Aortic smooth muscle cell (primary cell): ENCODE results near the genes CHTOP and DENND4B.

GRCh38 chr1:153488877-153489294, 28.4 kb upstream of the S100A7 start:
- RRBS: no CpG with 5 or more reads among the region's 8 CpGs

DNA sequence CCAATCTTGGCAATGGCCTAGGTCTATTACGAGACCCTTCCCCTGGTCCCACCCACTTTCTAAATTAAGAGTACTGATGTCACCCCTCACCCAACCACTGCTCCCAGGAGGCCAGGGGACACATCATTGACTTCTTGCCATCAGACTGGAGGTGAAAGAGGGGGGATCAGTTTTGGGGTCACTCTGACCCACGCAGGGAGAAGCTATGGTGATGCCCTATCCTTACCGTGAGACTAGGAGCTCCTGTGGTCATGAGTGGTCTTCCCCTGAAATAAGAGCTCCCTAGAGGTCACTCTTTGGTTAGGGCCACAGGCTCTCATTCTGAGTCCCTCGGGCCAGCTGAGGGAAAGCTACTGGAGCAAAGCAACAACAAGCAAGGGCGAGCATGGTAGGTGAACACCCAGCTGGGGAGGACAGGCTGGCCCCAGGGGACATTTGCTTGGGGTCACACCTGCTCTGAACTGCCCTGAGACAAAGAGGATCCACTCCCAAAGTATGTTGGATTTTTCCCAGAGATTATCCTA, 34.7 kb upstream of the S100A7 start:
- RRBS: no CpG with 5 or more reads among the region's 5 CpGs

DNA sequence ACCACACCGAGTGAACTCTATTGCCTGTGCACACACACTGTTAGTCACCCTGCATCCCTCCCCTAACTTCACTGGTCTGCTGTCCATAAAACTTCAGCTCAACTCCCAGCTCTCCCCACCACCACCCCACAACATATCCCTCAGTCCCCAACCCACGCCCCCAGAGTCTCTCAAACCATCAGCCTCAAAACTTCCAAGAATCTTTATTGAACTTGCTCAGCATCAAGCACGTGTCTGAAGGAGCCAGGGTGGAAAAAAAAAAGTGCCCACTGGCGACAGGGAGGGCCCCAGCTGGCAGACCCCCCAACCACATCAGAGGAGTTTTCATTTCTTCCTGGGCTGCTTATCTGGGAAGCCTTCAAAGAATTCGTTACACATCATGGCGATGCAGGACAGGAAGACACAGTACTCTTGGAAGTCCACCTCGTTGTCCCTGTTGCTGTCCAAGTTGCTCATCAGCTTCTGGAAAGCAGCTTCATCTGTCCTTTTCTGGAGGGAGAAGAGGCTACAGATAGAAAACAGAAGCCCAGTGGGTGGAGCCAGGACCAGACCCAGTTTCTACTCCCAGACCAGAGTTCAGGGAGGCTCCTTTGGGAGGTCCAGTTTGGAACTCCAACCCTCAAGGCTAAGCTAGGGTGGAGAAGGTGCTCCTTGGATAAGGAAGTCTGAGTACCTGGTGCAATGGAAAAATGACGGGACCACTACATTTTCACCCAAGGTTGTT, 2.0 kb downstream of the S100A4 start:
- RRBS: no CpG with 5 or more reads among the region's 8 CpGs

DNA sequence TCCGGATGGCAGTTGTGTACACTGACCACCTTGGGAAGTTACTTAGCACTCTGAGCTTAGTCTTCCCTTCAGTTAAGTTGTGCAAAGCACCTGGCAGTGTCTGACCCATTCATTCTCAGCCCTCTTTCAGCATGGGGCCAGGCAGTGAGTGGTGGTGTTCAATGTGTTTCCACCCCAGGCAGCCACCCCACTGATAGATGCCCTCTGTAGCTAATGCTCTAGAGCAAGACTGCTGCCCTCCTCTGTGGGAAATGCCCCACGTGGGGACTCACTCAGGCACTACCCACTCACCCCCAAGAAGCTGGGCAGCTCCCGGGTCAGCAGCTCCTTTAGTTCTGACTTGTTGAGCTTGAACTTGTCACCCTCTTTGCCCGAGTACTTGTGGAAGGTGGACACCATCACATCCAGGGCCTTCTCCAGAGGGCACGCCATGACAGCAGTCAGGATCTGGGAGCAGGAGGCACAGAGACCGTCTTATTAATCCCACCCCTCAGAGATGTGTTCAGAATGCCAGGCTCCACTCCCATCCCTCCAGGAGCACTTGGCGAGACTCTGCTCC, 1.2 kb downstream of the S100A4 start:
- RRBS: no CpG with 5 or more reads among the region's 7 CpGs

DNA sequence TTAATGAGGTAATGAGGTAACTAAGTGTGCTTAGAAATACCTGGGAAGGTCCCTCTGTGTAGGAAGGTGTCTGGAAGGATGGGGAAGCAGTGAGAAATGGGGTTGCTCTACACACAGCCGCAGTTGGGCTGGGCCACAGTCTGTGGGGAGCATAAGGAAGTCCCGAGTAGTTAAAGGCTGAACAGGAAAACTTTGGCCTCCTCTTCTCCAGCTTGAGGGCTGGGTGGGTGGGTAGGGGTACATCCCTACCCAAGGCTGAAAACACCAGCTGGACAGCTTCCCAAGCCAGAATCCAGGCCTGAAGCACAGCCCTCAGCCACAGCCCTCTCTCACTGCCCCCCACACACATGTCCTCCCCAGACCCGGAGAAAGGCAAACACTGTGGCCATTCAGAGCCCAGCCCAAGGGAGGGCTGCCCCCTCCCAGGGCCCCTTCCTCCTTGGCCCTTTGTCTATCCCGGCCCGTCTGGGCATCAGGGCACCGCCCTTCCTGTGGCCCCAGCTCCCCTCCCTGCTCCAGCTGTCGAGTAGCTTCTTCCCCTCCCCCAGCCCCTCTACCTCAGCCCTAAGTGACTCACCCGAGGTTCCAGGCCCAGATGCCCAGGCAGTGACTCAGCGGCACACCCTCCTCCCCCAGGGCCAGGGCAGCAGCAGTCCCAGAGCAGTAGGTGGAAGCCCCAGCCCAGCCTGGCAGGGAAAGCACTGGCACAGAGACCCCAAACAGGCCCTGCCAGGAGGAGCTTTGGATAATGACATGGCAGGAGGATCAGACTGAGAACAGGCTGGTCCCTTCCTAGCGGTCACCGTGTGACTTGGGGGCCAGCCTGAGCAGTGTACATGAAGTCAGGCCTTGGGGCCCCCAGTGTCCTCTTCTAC, 718 bp upstream of the S100A2 start:
- RRBS: 3% methylated on average over 2 of the region's 11 CpGs

GRCh38 chr1:153572469-153573065, 6.9 kb upstream of the S100A2 start:
- RRBS: no CpG with 5 or more reads among the region's 3 CpGs

GRCh38 chr1:153633991-153634711, at the start of gene CHTOP:
Gene CHTOP, plus strand, starts transcription at chr1:153634066.
- RRBS: 1% methylated on average over 18 of the region's 52 CpGs

GRCh38 chr1:153641782-153642540, 8.1 kb downstream of the CHTOP start:
- RRBS: no CpG with 5 or more reads among the region's 12 CpGs

- RRBS: no CpG with 5 or more reads among the region's 30 CpGs
These were observed 1.4 kb downstream of the NPR1 start for GRCh38 chr1:153679776-153680468.

DNA sequence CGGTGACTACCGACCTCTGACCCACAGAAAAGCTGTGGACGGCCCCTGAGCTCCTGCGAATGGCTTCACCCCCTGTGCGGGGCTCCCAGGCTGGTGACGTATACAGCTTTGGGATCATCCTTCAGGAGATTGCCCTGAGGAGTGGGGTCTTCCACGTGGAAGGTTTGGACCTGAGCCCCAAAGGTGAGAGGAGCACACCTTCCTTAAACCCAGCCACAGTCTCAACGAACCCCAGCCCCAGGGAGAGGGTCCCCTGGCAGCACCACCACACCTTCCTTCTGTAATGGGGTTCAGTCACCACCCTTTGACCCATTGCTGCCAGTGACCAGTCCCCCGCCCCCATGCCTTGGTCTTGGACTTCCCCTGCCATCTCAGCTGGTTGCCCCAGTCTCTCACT, 9.1 kb downstream of the NPR1 start:
- RRBS: no CpG with 5 or more reads among the region's 9 CpGs

- RRBS: no CpG with 5 or more reads among the region's 13 CpGs
These were observed 22.9 kb upstream of the SLC27A3 start for GRCh38 chr1:153751795-153753186.

- RRBS: 7% methylated on average over 5 of the region's 26 CpGs
These were observed 802 bp downstream of the SLC27A3 start for GRCh38 chr1:153775975-153776442.

DNA sequence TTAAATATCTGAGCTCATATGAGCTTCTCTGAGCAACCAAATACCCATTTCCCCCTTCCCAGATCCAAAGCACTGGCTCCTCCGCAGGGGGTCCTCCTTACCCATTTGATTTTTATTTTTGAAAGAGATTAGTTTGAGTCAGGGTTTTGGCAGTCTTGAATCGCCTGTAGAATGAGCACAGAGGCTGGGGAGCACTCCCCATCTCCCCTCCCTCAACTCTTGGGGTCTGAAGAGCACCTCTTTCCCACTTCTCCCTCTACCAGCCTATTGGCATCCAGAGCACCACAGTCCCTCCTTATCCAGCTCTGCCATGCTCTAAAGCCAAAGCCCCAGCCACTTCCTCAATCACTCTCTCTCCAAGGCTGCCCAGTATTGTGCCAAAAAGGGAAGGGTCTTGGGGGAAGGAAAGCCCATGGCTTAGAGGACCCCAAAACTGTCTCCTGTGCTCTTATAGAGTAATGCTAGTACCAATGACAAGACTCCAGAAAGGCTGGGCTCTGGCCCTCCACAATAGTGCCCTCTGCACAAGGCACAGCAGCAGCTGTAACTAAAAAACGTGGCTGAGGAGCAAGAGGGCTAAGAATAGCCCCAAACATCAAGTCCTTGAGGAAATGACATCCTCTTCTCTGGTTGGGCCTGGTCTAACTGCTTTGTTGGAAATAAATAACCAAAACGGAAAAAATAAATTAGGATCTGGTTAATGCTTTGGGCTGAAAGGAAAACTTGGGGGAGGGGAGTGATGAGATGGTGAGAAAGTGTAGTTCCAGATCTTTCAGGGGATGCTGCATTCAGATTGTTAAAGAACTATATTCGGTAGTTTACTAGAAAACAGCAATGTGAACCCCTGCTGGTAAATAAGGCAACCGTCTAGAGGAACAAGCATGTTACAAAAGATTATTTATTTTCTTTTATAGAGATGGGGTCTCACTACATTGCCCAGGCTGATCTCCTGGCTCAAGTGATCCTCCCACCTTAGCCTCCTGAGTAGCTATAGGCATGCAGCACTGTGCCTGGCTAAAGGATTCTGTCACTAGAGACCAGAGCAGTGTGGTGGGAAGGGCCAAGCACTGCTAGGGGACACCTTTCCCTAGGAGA, 28.5 kb downstream of the SLC27A3 start:
- RRBS: no CpG with 5 or more reads among the region's 6 CpGs

- RRBS: no CpG with 5 or more reads among the region's 5 CpGs
These were observed 30.1 kb downstream of the SLC27A3 start for GRCh38 chr1:153805233-153805816.

DNA sequence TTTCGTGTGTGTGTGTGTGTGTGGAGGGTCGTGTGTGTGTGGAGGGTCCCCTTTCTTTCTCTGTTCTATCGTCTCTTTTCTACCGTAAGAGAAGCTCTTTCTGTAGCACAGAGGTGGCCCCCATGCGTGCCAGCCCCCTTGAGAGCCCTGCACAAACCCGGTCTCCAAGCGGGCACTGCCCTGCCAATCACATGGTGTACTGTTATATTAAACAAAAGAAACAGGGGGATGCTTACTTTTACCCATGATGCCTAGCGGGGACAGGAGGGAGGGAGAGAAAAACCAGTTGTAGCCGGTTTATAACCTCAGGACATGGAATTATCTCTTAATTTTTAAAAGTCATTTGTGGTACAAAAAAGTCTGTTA, 41.0 kb downstream of the GATAD2B start:
- RRBS: 17% methylated on average over 1 of the region's 9 CpGs

- RRBS: no CpG with 5 or more reads among the region's 4 CpGs
These were observed 2.2 kb downstream of the GATAD2B start for GRCh38 chr1:153920415-153921119.

DNA sequence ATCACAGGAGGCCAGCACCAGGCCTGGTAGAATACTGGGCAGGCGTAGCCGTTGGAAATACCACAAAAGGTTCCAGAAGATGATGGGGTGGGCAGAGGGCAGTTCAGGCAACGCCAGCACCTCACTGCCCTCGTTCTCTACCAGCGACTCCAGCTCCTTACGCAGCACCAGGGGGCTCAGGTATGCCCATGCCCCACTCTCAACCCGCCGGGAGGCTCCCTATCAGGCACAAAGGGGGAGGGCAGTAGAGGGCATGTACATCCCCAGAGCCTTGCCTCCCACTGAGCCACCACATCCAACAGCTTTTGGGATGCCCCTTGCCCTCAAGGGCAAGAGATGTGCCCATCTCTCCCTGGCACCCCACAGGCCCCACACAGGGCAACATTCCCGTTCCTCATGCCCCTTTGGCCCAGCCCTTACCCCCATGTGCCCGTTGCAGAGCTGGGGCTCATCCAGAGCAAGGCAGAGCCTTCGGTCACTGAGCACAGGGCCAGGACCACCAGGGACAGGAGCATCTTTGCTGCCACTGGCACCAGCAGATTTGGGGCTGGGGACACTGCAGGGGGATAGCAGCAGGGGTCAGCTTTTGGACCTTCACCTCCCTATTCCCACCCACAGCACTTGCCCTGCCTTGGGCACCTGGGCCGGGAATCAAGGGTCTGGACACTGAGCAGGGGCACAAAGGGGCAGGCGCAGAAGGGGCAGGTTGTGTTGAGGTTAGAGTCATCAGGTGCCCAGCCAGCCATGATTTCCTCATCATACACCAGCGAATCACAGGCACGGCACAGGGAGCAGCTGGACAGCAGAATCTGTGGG, 9.7 kb upstream of the GATAD2B start:
- RRBS: no CpG with 5 or more reads among the region's 15 CpGs

- RRBS: 2% methylated on average over 54 of the region's 81 CpGs
These were observed at the start of gene DENND4B for GRCh38 chr1:153946253-153946965. Gene DENND4B, minus strand, starts transcription at chr1:153946718.

- RRBS: no CpG with 5 or more reads among the region's 13 CpGs
These were observed 953 bp downstream of the CRTC2 start for GRCh38 chr1:153957284-153958033.

GRCh38 chr1:153985088-153985893, 848 bp downstream of the RAB13 start:
- RRBS: no CpG with 5 or more reads among the region's 7 CpGs